ENCODE measurements around a stretch of chr18.

DNA sequence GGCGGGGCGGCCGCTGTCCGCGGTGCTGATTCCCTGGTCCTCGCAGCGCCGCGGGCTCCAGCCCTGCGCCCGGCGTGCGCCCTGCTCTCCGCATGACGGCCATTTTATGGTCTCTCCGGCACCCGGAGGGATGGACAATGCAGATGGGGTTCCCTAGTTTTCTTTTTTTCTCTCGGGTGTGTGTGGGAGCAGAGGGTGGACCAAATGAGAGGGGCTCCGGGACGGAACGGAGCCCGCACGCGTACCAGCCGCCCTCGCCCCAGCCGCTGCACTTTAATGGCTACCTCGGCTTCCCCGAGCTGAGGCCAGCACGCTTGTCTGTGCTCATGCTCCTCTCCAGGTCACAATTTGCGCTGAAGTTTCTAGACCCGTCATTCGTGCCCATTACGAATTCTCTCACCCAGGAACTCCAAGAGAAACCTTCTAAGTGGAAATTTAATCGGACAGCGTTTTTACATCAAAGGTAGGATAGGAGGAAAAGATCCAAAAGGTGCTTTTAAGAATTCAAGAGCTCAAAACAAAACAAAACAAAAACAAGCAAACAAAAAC, 1.8 kb downstream of the ST8SIA3 start:
- PRO-cap, result no peak
- RRBS, result 49% methylated on average over 8 of the region's 36 CpGs

GRCh38 chr18:57436423-57436960, 1.3 kb downstream of the ONECUT2 start:
- PRO-cap, result no peak
- RRBS, result 92% methylated on average over 7 of the region's 43 CpGs

DNA sequence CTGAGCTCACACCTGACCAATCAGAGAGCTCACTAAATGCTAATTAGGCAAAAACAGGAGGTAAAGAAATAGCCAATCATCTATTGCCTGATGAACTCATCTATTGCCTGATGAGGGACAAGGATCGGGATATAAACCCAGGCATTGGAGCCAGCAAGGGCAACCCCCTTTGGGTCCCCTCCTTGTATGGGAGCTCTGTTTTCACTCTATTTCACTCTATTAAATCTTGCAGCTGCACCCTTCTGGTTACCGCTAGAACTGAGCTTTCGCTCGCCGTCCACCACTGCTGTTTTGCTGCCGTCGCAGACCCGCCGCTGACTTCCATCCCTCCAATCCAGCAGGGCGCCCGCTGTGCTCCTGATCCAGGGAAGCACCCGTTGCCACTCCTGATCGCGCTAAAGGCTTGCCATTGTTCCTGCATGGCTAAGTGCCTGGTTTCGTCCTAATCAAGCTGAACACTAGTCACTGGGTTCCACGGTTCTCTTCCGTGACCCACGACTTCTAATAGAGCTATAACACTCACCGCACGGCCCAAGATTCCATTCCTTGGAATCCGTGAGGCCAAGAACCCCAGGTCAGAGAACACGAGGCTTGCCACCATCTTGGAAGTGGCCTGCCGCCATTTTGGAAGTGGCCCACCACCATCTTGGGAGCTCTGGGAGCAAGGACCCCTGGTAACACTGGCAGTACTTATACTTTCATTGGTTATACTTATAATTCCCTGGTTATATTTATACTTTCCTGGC, 68.0 kb downstream of the ATP8B1 start:
- PRO-cap, result no peak
- RRBS, result no CpG with 5 or more reads among the region's 23 CpGs

DNA sequence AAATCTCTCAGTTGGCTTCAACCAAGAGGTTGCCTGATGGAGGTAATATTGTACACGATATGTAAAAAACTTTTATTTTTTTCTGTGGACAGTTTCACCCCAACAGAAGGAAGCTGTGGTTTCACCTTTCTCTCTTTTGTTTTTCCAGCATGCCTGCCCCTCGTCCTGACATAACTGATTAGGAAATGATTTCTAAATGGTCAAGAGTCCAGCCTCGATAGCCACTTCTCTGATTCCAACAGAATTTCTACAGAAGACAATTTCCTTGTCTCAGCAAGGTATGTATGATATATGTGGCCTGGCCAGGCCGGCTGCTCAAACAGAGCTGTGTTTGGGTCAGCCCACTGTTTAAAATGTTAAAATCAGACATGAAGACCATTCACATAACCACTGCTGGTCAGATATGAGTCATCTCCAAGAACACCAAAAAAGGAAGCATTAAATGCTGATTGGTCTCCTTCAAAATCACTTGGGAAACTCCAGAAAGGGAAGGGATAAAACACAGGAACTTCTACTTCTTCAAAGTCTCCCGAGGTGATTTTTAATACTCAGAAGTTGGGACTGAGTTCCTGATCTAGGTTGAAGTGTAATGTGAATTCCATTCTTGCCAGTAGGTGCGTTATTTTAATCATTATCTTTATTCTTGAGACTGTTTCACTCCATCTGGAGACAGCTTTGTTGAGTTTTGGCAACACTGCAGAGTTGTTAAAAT, 22.3 kb downstream of the ATP8B1 start:
- PRO-cap, result no peak
- RRBS, result no CpG with 5 or more reads among the region's 6 CpGs

GRCh38 chr18:57783885-57784504, 19.1 kb downstream of the ATP8B1 start:
- PRO-cap, result no peak
- RRBS, result no CpG with 5 or more reads among the region's 12 CpGs

- PRO-cap, result no peak
- RRBS, result no CpG with 5 or more reads among the region's 3 CpGs
Measured at GRCh38 chr18:58091246-58091917, 47.4 kb downstream of the NEDD4L start.

GRCh38 chr18:58100464-58100838, 56.4 kb downstream of the NEDD4L start:
- PRO-cap, result no peak
- RRBS, result no CpG with 5 or more reads among the region's 3 CpGs

- PRO-cap, result no peak
- RRBS, result no CpG with 5 or more reads among the region's 12 CpGs
Measured at GRCh38 chr18:58101080-58101752, 57.2 kb downstream of the NEDD4L start.

- PRO-cap, result no peak
- RRBS, result no CpG with 5 or more reads among the region's 8 CpGs
Measured at GRCh38 chr18:58202178-58202780, 158.3 kb downstream of the NEDD4L start.

DNA sequence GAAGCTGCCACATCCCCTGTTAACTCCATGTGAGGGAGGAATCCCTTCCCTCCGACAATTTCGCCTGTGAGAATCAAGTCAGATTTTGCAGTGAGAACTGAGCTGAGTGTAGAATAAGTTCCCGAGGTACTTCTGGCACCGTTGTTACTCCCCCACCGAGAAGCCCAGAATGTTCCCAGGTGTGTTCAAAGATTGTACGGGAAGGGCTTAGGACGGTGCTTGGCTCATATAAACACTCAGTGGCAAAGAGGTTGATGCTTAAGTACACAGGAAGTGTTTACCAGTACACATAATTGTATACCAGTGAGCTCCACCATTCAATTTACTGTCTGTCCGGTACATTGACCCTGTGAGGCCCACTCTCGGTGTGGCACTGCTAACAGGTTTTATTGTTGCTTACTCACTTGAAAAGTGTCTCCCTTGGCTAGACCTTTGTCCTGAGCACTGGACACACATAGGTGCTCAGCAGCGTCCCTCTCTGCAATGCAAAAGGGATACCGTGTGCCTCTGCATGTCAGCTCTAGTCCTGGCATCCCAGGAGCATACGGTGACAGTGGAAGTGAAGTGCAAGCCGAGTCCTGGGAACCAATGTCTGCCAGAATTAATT, 191.0 kb downstream of the NEDD4L start:
- PRO-cap, result unidirectional peak, minus-strand start at position 378 of the sequence
- RRBS, result no CpG with 5 or more reads among the region's 13 CpGs

GRCh38 chr18:58254799-58255730, 211.0 kb downstream of the NEDD4L start:
- PRO-cap, result no peak
- RRBS, result no CpG with 5 or more reads among the region's 26 CpGs

DNA sequence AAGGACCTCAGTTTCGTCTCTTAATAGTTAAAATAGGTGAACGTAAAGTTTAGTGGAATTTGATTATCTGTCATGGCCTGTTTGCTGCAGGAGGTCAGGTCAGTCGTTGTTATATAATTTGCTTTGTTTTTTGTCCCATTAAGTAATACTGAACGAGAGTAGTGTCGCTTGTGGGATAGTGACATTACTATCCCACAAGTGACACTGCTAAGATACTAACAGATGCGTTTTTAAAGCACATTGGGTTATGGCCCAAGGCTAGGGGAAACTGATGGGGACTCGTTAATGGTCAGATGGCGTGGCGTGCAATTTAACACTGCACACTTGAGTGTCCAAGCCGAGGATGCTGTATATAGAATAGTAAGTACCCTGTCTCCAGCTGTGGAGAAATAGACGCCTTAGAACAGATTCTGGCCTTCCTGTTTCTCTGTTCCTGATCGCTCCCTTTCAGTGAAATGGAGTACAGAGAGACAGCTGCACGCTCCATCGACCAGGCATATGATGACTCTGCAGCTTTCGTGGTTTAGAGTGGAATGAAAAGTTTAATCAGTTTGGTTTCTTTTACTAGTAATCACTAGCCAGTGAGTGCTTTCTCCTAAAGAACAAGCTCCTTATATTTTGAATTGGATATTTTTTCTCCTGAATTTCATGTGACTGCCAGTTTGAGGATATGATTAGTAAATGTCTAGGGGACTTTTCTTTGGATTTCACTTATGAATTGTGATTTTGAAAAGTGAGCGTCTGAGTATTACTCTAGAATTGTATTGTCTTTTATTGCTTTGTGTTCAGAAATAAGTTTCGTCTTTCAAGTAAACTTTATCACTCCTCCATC, 213.4 kb downstream of the NEDD4L start:
- PRO-cap, result no peak
- RRBS, result no CpG with 5 or more reads among the region's 17 CpGs

DNA sequence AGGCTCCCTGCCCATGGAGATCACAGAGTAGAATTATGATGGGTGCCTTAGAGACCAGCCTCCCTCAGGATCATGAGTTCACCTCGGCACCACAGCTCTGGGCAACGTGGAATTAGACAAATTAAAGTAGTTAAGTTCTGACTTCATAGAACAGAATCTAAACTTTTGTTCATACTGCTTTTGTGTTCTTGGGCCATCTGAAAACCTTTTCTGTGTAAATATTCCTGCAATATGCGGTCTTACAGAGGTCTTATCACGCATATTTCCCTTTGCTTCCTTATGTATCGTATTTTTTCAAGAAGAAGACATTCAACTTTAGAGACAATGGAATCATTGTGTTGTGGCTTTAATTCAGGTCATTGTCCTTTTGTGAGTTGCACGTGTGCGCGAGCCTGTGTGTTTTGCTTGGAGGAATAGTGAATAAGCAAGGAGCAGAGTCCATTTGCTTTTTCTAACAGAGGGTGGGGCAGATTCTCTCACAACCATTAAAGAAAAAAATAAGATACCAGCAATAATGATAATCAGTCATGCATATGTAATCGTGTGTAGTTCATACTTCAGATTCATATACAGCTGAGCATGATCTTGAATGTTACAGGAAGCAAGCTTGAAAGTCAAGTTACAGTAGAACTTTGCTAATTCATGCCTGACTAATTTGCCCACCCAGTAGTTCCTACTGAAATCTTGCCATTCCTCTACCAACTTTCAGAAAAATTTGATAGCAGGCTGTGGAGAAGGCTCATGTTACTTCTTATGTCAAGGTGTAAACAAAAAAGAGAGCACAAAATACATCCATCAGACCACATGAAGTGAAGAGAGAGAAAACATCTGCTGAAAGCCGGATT, 243.6 kb downstream of the NEDD4L start:
- PRO-cap, result no peak
- RRBS, result no CpG with 5 or more reads among the region's 10 CpGs

GRCh38 chr18:58316681-58316884, 272.6 kb downstream of the NEDD4L start:
- PRO-cap, result no peak
- RRBS, result no CpG with 5 or more reads among the region's 5 CpGs

- PRO-cap, result no peak
- RRBS, result no CpG with 5 or more reads among the region's 6 CpGs
Measured at GRCh38 chr18:58431102-58431626, 197.7 kb downstream of the ALPK2 start.

GRCh38 chr18:58446822-58447576, 181.9 kb downstream of the ALPK2 start:
- PRO-cap, result no peak
- RRBS, result no CpG with 5 or more reads among the region's 7 CpGs

DNA sequence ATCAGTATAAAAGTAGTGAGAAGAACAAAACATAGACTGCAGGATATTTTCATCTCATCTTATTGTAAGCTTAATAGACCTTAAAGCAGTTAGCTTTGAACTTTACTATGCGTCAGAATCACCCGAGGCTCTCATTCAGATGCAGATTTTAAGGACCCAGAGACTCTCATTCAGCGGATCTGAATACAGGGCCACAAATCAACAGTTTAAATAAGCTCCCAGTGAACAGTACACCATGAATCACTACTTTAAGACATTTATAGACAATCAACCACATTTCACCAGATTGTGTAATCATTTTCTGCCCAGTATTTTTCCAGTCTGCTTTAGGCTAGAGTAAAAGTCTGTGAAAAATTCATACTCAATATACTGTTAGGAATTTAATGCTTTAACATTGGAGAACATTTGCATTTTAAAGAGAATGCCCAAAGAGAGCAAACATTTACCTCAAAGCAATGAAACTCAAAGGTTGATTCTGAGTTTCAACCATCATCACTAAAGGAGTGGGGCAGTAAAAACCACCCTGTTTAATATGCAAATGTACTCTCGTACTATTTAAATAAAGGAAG, 10.9 kb upstream of the ALPK2 start:
- PRO-cap, result no peak
- RRBS, result no CpG with 5 or more reads among the region's 4 CpGs

- PRO-cap, result unidirectional peak, minus-strand start at chr18:58768569
- RRBS, result 9% methylated on average over 12 of the region's 28 CpGs
Measured at GRCh38 chr18:58768406-58768761, 96.3 kb upstream of the ZNF532 start.

GRCh38 chr18:58966705-58967203, 102.1 kb downstream of the ZNF532 start:
- PRO-cap, result no peak
- RRBS, result no CpG with 5 or more reads among the region's 3 CpGs

DNA sequence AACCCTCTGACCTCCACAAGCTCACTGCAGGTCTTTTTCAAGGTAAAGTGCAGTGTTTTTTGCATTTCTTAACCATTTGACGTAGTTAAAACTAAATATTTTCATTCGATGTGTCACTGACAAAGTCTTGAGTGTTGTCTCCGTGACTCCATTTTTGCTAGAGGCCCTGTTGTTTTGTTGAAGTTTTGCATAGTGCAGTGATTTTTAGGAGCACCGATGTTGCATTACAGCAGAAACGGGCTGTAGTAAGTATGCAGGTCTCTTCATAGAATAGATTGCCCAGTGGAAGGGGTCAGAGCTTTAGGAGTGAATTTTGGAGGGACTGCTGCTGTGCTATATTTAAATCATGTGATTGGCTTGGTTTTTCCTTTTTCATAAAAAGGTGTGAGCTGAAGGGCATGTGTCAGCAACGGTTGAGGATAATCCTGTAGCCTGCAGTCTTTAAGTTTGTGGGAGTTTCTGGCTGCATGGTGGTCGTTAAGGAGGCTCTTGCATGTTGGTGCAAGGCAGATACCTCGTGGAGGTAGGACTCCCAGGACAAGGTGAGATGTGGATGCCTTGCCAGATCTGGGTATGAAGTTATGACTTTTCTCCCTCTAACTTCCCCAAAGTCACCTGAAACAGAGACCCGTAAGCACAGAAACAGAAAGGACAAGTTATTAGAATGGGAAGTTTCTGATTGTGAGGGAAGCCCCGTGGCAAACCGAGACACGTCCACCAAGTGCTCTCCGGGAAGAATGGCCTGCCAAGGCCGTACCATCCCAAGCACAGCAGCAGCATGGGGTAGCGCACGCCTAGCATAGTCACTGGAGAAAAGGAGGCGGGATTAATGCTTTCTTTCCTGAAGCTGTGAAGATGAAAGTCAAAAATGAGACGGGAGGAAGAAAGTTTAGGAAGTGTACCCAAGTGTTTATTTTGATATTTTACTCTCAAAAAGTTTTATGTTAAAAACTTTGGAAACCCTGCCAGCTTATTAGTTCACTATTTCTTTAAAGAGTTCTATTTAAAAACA, 110.4 kb downstream of the ZNF532 start:
- PRO-cap, result no peak
- RRBS, result no CpG with 5 or more reads among the region's 18 CpGs

All from Caco-2 (cell line).